Ureter (tissue), 1 donor: ENCODE measurements around a stretch of chr13.

DNA sequence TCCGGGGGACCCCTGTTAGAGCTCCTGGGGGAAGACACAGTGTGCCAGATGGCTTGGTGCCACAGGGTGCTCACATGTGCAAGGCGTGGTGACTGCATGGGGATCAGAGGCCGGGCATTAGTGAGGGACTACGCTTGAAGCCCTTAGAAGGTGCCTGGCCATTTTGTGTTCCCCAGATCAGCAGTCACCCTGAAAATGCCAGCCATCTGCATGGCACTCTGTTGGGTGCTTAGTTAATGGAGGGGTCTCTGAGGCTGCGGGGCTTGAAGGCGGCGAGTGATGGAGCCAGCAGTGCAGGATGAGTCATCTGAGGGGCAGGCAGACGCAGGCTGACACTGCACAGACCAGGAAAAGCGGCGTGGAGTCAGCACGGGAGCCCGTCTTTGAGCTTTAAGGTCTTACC lies 12.9 kb downstream of the NAXD start:
- PRO-cap: no peak

- PRO-cap: unidirectional peak, minus-strand start at chr13:110641138
Observed at GRCh38 chr13:110640887-110642003, 25.9 kb downstream of the NAXD start.

DNA sequence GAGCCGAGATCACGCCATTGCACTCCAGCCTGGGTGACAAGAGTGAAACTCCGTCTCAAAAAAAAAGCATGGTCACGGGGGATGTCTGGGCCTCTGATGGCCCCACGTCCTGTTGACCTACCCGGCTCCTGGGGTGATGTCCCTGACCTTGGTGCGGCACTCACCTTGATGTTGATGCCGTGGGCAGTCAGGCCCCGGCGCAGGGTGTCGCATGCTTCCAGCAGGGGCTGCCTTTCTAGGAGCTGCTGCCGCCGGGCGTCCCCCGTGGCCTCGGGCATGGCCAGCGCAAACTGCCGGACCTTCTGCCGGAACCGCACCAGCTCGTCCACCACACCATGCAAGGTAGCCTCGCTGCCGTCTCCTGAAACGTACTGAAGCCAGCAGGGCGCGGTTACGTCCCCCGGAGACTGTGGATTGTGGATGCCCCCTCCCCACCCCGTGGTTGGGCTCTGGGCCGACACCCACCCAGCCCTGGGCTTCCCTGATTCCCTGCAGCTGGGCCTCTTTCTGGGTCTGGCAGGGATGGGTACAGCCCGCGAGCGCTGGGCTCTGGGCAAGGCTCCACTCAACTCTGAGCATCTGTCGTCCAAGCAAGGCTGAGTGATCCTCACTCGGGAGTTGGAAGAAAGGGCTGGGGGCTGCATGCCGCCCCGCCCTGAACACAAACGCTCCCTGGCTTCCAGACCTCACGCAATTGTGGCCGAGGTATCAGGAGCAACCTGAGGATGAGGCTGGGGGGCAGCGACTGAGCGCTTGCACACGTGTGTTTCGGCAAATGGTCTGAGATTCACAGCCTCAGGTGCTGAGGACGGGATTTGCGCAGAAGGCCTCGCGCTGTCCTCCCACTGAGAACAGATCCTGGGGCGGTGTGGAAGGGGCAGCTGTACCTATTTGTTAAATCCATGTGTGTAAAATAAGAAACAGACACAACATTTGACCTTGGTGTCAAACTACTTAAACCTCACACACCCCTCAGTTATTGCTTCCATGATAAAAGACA lies 27.1 kb downstream of the NAXD start:
- PRO-cap: no peak

GRCh38 chr13:110643975-110644747 lies 28.8 kb downstream of the NAXD start:
- PRO-cap: no peak

DNA sequence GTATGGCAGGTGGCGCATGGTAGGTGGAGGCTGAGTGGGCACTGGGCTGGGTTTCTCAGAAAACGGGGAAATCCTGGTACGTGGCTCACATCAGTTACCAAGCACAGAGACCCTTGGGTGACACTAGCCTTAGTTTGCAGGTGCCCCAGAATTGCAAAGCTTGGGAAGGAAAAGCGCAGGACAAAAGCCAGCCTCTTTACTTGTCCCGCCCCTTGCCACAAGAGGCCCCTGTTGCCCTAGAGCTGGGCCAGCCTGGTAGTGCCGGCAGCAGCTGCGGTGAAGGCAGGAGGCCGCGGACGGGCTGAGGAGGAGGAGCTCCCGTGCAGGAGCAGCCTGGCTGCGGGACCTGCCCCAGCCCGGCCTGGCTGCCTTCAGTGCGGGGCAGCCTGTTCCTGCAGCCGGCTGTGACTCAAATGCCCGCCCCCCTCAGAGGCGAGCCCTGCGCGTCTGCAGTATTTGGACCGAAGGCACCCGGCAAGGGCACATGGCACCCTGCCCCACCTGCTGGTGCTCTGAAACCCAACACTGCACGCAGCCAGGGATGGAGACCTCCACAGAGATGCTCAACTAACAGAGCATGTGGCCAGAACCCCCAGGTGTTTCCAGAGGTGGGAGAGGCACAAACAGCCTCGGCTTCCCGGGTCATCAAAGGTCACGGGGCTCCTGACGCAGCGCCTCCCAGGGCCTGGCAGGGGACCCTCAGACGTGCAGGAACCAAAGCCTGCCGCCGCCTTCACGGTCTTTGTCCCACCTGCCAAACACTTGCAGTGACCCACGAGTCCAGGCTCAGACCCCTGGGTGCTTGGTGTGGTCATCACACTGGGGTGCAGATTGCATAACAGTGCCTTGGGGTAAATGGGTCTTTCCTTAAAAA lies 29.7 kb downstream of the NAXD start:
- PRO-cap: no peak

- PRO-cap: no peak
Observed at GRCh38 chr13:110646462-110646801, 31.1 kb downstream of the NAXD start.

GRCh38 chr13:110663842-110664461 lies 42.0 kb downstream of the CARS2 start:
- PRO-cap: no peak

DNA sequence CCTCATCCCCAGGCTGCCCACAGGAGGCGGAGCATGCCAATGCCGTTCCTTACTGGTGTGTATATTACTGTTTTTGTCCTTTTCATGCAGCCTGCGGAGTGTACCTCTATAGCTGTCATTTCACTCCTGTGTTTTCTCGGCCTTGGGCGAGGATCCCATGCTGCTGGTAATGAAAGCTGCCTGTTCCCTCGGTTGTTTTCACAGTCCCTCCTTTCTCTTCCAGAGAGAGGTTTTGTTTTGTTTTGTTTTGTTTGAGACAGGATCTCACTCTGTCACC lies 44.4 kb downstream of the ANKRD10 start:
- PRO-cap: no peak

DNA sequence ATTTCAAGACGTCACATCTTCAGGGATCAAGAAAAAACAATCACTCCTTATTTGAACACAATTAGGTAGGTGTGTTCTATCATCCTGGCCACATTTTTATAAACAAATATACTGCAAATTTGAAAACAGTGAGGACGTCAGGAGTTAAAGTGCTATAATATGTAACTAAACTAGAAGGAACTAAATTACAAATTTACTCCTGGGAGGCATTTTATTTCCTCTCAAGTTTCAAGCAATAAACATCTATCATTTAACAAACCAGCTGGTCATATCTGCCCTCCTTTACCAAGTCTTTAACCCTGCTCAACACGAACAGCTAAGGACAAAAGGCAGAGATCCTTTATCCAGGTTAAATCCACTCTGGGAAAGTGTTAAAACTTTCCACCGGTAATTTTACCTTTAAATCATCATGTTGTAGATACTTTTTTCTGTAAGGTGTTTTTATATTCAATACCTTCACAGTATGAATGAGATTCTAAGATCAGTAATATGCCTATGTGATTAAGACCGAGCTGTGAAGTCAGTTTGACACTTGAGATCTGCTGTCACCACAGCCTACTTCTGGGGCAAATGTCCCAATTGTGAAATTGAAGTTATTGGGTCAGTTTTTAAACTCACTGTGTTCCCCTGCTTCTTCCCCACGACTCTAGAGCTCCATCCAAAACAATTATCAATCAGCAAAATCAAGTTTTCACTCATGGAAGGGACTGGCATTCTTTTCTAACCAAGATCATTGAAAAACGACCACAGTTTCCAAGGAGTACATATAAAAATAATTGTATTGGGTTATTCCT lies 26.3 kb downstream of the ANKRD10 start:
- PRO-cap: no peak

DNA sequence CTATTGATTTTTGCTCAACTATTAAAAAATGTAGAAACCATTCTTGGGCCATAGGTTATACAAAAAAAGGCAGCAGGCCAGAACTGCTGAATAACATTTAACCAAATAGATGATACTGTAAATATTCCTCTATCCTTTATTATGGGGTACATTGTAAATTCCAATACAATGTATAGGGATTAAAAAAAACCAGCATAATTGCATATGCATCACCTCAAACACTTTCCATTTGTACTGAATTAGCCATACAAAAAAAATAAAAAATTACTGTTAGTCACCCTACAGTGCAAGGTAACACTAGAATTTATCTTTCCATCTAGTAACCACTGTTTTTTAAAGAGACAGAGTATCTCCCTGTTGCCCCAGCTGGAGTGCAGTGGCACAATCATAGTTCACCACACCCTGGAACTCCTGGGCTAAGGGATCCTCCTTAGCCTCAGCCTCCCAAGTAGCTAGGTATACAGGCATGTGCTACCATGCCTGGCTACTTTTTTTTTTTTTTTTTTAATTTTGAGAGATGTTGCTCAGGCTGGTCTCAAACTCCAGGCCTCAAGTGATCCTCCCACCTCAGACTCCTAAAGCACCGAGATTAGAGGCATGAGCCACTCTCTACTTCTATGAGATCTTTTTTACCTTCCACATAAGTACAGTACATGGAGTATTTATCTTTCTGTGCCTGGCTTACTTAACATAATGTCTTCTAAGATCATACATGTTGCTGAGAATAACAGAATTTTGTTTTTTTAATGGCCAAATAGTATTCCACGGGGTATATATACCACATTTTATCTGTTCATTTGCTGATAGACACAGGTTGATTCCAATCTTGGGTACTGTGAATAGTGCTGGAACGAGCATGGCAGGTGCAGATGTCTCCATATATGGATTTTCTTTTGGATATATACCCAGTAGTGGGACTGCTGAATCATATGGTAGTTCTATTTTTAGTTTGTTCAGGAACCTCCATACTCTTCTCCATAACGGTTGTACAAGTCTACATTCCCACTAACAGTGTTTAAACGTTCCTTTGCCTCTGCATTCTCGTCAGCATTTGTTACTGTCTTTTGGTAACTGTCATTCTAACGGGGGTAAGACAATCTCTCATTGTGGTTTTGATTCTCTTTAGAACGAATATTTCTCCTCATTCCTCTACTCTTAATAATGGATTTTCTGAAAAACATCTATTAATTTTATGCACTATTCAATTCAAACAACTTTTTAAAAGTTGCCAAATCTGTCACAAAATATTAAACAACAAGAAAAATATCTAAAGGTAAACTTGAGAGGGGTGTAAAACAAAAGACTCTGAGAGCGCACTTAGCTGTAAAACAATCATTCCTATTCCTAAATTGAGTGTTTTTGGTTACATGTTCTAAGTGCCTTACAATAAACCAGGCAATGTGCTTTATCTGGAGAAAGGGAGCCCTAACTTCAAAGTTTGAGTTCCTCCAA lies 17.5 kb downstream of the ANKRD10 start:
- PRO-cap: no peak

DNA sequence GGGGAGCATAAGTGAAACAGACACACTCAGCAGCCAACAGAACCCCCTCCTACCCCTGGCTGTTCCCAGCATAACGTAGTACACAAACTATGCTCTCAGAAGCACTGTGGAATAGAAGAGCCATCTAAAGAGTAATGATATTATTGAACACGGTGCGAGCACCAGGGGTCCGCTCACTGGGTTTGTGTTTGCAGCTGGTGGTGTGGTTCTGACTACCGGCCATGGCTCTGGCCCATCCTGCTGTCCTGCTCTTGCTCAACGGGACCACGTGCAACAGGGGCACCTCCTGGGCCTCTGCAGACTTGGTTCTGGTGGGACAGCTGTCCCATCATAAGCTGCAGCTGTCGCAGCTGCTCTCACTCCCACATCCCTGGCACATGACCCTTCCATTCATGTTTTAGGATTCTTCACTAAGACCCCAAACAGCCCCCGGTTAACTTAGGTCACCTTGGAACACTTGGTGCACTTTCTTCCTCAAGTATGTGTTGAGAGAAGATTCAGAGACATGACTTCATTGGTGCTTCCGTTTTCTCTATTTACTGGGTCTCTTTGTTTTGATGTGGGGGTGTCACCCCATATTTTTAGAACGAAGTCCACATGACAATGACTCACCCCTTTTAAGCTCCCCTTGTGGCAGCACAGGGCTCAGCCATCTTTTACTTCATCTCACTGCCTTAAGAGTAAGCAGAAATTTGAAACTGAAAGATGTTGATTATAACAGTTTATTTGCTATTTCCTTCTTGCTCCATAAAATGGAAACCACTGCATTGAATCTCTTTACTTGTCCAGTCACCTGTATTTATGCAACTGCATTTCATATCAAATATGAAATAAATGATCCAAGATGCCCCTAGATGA lies 68.4 kb upstream of the ARHGEF7 start:
- PRO-cap: no peak

DNA sequence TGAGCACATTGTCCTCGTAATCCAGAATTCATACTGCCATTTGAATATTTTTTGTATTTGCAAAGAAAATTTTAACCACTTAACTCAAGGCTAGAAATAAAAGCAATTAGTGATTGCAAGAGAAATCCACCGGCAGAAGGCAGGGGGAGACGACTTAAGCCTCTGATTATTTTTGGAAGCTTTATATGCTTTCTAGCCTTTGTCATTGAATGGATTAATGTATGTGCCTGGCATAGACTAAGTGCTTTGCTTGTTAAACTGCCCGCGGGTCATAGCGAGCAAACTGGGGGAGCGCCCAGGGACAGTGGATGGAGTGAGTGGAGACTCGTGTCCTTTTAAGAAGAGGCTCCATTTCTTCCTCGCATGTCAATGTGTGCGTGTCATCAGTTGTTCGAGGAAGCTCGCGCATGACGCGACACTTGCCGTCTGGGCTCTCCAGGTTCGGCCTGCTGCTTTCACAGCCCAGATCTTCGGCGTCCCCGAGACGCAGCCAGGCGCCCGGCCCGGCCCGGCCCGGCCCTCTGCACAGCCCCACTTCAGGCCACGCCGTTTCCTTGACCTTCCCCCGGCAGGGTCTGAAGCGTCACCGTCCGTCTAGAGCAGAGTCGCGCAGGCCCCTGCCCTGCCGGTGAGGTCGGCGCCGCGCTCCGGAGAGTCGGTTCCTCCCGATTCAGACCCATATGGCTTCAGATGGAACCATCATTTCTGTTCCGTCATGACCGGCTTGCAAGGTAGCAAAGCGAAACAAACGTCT lies 791 bp upstream of the ARHGEF7 start:
- PRO-cap: no peak

DNA sequence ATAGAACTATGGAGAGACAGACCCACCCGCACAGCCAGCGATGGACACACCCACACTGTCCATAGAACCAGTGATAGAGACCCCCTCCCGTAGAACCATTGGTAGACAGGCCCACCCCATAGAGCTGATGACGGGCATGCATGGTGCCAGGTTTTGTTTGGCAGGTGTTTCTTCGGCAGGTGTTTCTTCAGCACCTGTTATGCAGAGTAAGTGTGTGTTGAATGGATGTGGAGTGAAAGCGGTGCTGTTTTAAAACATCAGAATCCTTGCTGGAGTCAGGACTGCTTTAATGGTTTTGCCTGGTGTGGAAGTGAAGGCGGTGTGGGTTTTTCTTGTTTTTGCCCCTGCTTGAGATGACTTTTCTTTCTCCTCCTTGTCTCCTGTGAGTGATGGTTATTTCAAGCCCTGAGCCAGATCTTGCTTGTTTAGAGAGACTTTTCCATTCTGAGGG lies 88.1 kb upstream of the TEX29 start:
- PRO-cap: no peak

GRCh38 chr13:111258339-111259339 lies 61.8 kb upstream of the TEX29 start:
- PRO-cap: no peak

DNA sequence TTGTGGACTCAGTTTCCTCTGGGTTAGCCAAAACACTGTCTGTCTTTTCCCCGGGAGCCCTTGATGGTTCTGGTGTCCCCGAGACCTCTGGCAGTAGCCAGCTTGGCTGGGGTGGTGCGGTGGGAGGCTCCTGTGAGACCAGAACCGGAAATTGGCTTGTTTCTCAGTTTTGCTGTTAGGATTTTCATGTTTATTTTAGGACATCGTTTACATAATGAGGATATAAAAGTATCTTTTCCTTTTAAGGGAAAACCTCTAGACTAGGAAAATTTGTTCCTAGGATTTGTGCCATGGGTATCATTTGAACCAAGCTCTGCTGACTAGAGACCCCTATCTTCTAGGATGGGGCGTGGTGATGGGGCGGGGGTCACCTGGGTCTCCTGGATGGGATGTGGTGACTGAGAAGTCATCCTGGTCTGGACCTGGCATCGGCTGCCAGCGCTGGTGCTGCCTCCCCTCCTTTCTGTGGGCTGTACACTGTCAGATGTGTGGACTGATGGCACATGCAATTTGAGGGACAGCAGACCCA lies 48.1 kb upstream of the TEX29 start:
- PRO-cap: no peak

- PRO-cap: no peak
Observed at GRCh38 chr13:111893639-111893975, 173.3 kb upstream of the SOX1 start.

DNA sequence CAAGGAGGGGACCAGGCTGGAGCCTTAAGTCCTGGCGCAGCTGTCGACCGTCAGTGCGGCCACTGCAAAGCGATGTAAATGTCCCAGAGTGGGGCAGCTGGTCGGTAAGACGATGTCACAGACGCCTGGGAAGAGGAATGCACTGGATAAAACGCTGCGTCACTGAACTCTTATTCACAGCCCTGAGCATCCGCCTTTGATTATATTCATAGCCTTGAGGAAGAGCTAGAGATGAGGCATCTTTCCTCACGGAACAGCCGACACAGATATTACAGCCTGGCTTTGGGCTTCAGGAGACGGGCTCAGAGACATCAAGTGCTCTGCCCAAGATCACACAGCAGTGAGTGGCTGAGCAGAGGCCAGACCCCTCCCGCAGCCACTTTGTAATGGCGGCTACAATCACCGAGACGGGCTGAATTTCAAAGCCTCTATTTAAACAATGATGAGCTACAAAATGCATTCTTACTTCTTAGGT lies 17.7 kb upstream of the TUBGCP3 start:
- PRO-cap: no peak

DNA sequence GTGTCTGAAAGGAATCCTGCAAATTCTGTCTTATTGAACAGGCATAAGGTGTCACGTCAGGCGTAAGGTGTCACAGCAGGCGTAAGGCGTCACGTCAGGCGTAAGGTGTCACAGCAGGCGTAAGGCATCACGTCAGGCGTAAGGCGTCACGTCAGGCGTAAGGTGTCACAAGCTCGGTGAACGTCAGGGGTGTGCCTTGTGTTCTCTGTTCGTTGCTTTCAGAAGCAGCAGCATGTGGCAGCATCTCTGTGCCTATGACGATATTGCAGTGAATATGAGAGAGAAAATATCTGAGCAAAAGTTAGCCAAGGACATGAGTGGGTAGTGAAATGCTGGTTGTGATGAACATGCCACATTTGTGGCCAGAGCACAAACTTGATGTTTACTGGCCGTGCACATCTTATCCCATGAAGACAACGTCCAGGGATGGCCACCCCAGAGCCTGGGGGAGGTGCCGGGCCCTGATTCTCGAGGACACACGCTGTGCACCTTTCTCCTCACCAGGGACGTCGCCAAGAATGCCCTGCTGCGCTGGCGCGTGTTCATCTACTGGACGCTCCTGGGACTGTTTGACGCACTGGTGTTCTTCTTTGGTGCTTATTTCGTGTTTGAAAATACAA lies 107.0 kb upstream of the MCF2L start:
- PRO-cap: no peak

DNA sequence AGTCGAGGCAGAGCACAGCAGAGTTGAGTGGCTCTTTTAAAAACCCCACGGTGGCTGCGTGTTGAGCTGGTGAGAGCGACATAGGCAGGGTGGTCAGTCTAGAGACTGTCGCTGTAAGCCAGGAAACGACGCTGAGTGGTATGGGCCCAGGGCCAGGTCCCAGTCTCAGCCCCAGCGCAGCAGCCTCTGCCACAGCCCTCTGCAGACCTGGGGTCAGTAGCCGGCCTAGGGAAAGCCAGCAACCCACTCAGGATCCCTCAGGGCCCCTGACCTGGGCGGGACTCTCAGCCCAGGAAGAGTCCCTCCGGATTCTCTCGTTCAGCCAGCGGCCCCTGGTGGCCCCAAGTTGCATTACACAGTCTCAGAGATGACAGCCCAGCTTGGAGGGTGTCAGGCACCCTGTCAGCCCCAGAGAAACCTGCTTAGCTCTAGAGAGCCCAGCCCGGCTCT lies 94.6 kb upstream of the MCF2L start:
- PRO-cap: no peak

DNA sequence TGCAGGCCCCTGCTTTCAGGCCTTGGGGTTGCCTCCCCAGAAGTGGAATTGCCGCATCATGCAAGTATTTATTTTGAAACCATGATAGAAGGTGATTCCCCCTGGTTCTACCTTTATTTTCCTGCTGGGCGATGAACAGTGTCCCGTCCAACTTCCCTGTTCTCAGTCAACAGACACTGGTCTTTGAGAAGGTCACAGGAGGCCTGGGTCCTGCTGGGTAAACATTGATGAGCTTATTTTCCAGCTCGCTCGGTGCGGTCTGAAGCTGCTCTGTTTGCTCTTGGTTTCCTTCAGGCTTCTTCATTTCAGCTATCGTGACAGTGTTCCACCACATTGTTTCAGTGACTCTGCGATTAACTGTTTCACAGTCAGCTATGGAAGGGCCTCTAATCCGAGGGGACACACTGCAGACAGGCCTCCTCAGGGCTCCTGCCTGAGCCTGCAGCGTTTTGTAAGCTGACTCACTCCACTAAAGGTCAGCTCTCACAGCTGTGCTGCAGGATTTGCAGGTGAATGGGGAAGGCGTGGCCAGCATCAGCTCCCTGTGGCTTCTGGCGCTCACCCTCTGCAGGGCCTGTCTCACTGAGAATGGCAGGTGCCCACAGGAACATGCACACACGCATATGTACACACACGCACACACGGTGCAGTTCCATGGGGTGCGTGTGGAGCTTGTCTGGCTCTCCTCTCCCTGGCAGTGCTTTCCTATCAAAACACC lies 63.0 kb upstream of the MCF2L start:
- PRO-cap: no peak